ENCODE measurements around the genes SMCR8 and TVP23B.

GRCh38 chr17:17809863-17810774 lies 26.7 kb downstream of the SREBF1 start:
- PRO-cap, 2 experiments = peak in 1 of 2 experiments; most common plus-strand start chr17:17810519 (in 1)
- RAMPAGE, long total RNA, 5 experiments = no peak in any of the 5 experiments

GRCh38 chr17:17814017-17814809 lies 22.6 kb downstream of the SREBF1 start:
- PRO-cap, 2 experiments = no peak in any of the 2 experiments
- RAMPAGE, long total RNA, 5 experiments = no peak in any of the 5 experiments

DNA sequence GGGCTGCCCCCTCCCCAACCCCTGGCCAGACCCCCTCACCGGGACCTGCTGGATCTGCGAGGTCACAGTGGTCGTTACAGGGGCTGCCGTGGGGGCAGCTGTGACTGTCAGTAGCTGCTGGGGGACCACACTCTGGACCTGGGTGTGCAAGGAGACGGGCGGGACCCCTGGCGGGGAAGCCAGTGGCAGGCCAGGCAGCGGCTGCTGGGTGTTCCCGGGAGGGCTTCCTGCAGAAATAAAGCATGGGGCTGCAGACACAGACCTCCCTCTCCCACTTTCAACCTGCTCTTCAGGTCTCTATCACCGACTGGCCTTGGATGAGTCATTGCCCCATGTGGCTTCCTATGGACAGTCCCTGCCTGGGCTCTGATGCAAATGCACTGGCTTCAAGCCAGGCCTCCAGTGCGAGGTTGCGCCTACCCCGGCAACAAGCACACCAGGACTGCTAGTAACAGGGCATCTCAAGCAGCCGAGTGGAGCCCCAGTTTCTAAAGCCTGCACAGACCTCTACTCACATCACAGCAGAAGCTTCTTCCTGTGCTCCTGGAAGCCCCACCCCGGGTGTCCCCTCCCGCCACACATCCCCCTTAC lies 17.2 kb downstream of the SREBF1 start:
- PRO-cap, 2 experiments = no peak in any of the 2 experiments
- RAMPAGE, long total RNA, 5 experiments = no peak in any of the 5 experiments

DNA sequence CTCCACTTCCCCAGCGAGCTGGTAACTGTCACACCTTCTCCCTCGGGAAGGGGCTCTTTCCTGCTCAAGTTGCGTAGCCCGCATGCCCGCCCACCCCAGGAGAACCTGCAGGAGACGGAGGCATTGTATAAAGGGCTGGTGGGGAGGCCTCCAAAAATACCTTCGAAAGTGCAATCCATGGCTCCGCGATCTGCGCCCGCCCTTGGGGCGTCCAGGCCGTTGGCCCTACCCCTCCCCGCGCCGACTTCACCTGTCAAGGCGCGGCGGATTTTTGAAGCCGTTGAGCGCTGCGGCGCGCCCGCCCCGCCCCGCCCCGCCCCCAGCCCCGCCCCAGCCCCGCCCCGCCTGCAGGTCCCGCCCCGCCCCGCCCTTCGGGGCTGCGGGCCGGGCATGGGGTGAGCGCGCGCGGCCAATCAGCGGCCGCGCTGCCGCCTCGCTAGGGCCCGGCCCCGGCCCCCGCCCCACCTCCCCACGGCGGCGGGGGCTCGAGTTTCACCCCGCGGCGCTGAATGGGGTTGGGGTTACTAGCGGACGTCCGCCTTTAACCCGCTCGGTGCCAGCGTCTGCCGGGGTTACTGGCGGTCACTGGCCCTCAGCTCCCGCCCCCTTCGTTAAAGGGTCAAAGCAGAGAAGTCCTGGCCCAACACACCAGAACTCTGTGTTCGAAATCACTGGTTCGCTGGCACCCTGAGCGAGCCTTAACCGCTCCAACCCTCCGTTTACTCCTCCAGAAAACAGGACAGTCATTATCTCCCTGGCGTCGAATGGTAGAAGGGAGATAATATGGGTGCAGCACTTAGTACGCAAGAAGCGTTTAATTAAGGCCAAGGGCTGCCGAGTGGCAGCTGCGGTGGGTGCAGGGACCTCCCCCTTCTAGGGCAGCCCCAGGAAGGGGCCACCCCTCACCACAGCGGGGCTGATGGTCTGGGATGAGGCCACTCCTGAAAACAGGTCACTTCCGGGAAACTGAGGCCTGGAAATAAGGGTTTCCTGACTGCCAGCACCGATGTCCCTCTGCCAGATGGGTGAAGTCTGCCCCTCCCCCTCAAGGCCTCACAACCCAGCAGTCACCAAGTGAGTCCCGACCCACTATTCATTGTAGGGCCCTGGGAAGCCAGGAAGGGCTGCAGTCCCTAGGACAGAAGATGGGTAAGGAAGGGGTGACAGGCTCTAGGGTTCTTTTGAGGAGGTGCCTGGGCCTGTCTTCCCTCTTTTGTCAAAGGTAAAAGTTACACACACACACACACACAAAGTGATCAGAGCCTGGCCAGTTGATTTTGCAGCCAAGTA lies 13.0 kb downstream of the SREBF1 start:
- PRO-cap, 2 experiments = peak in 2 of 2 experiments; most common plus-strand start position 464 of the sequence (in 1); most common minus-strand start position 247 of the sequence (in 2)
- RAMPAGE, long total RNA, 5 experiments = start-site peak on the minus strand in 1 of 5 experiments, centred at position 254 of the sequence, 169 reads per replicate

GRCh38 chr17:17837822-17838884 lies 1.4 kb upstream of the SREBF1 start:
- PRO-cap, 2 experiments = peak in 1 of 2 experiments; most common plus-strand start chr17:17838221 (in 1); most common minus-strand start chr17:17838165 (in 1)
- RAMPAGE, long total RNA, 5 experiments = no peak in any of the 5 experiments

- PRO-cap, 2 experiments = peak in 2 of 2 experiments; most common plus-strand start chr17:18183076 (in 2); most common minus-strand start chr17:18183007 (in 1)
- RAMPAGE, long total RNA, 5 experiments = start-site peak on the plus strand in 1 of 5 experiments, at chr17:18183475-18183504 at its widest, 27 reads per replicate
Observed at GRCh38 chr17:18182789-18183555, 656 bp upstream of the ALKBH5 start.

- PRO-cap, 2 experiments = no peak in any of the 2 experiments
- RAMPAGE, long total RNA, 5 experiments = no peak in any of the 5 experiments
Observed at GRCh38 chr17:18188116-18188892, 4.7 kb downstream of the ALKBH5 start.

DNA sequence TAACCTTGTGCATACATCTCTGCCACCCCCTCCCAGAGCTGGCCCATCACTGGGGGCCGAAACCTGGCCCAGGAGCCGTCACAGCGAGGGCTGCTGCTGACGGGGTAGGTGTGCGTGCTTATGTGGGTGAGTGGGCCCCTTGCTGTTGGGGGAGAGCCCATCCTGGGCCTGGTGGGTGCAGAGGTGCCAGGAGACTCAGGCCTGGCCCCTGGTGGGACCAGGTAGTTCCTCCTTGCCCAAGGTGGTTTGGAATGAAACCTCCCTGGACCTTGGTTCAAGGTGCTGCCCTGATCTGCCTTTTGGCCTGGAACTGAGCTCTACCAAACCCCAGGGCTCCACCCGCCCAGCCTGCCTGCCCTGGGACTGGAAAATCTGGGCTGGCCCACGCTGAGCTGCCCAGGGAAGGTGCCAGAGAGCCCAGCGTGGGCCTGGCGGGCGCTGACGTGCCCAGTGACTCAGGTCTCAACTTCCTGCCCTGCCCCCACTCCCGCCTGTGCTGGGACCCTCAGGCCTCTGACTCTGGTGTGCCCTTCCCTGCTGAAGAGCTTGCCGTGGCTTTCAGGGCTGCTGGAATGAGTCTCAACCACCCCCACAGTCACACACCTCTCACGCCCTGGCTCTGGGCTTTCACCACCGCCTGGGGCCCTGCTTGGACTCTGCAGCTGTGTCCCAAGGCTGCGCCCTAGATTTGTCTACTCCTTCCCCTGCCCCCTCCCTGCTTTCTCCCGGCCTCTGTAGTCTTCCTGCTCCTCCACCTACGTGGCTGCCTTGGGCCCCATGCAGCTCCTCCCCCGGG lies 10.2 kb downstream of the LLGL1 start:
- PRO-cap, 2 experiments = no peak in any of the 2 experiments
- RAMPAGE, long total RNA, 5 experiments = no peak in any of the 5 experiments

DNA sequence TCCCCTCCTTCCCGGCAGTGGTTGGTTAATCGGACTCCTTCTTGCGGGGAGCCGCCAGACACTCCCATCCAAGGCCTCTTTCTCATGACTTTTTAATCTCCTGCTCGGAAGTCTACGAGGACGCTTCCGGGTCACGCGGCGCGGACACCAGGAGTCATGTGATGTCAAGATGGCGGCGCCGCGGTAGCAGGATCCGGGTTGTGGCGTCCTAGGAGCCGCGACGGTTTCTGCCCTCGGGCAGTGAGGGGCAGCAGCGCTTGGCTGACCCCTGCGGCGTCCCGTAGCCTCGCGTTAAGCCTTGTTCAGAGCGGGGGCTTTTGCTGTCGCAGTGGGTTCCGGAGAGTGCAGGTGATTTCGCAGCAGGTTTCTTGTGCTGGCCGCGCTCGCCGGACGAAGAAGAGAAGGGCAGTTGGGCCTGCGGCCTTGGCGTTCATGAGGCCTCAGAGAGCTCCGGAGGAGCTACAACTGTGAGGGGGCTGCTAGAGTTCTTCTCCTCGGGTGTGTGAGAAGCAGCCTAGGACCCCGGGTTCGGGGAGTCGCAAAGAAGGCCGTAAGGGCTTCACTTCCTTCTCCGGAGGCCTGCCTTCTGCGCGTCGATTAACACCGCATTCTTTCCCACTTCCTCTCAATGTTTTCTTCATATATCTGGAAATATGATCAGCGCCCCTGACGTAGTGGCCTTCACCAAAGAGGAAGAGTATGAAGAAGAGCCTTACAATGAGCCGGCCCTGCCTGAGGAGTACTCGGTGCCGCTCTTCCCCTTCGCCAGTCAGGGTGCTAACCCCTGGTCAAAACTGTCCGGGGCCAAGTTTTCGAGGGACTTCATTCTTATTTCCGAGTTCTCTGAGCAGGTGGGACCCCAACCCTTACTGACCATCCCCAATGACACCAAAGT lies at the start of gene SMCR8:
Gene SMCR8, plus strand, starts transcription at position 157 of the 895 bp plus-strand sequence.
- PRO-cap, 2 experiments = peak in 2 of 2 experiments; most common plus-strand start position 157 of the sequence (in 2)
- RAMPAGE, long total RNA, 5 experiments = start-site peak on the plus strand in 1 of 5 experiments, centred at position 160 of the sequence, 73 reads per replicate

DNA sequence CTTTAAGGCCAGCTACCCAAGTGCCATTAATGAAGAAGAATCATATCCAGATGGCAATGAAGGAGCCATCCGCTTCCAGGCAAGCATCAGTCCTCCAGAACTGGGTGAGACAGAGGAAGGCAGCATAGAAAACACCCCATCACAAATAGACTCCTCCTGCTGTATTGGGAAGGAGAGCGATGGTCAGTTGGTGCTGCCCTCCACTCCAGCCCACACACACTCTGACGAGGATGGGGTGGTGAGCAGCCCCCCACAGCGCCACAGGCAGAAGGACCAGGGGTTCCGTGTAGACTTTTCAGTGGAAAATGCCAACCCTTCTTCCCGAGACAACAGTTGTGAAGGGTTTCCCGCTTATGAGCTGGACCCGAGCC lies 2.3 kb downstream of the SMCR8 start:
- PRO-cap, 2 experiments = no peak in any of the 2 experiments
- RAMPAGE, long total RNA, 5 experiments = no peak in any of the 5 experiments

GRCh38 chr17:18780832-18781875 lies at the start of gene TVP23B:
Gene TVP23B (plus strand): TSS chr17:18781183.
- PRO-cap, 2 experiments = peak in 2 of 2 experiments; most common plus-strand start chr17:18781269 (in 1); most common minus-strand start chr17:18781078 (in 2)
- RAMPAGE, long total RNA, 5 experiments = start-site peak on the plus strand in 4 of 5 experiments, at chr17:18781160-18781305 at its widest, 46 to 793 reads per replicate

DNA sequence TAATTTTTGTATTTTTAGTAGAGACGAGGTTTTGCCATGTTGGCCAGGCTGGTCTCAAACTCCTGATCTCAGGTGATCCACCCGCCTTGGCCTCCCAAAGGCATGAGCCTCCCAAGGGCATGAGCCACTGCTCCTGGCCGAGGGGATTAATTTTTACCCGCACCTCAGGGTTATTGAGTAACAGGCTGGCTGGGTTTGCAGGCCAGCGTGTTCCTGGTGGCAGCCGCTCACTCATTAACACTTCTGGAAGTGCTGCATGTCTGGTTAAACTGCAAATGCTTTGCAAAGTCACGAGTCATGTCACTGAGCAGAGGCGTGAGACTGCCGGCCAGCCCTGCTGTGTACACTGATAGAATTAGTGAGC lies 1.1 kb upstream of the SLC5A10 start:
- PRO-cap, 2 experiments = no peak in any of the 2 experiments
- RAMPAGE, long total RNA, 5 experiments = no peak in any of the 5 experiments

GRCh38 chr17:19283962-19284578 lies 46.9 kb downstream of the EPN2 start:
- PRO-cap, 2 experiments = no peak in any of the 2 experiments
- RAMPAGE, long total RNA, 5 experiments = no peak in any of the 5 experiments

DNA sequence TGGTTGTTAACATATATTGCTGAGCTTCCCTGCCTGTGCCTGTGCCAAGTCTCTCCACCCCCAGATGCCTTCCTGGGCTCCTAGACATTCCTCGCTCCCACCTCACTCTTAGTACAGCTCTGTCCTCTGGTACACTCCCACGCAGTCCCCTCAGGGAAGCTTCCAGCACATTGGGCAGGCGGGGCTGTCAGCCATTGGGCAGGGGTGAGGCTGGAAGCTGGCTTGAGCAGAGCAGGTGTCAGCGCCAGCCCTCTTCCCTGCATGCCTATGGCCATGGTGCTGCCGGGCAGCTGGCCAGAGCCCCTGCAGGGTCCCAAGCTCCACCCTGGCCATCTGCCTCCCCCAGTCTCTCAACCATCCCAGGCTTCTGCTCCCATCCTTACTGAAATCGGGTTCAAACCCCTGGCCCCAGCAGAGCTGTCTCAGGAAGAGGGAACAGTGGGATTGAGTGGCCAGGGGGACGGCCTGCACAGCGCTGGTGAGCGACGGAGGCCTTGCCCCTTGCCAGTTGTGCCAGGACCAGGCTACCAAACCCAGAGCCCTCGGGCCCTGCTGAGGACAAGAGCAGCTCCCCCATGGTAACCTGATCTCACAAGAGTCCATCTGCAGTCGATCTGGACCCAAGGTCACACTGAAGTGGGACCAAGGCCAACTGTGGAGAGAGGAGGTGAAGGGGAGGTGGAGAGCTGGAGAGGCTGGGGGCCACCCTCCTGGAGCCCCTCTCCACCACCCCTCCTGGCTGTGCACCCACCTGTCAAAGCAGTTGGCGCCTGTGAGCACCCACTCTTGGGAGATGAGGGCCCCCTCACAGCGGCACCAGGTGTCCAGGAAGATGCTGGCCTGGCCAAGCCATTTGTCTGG lies 2.4 kb upstream of the B9D1 start:
- PRO-cap, 2 experiments = no peak in any of the 2 experiments
- RAMPAGE, long total RNA, 5 experiments = no peak in any of the 5 experiments

DNA sequence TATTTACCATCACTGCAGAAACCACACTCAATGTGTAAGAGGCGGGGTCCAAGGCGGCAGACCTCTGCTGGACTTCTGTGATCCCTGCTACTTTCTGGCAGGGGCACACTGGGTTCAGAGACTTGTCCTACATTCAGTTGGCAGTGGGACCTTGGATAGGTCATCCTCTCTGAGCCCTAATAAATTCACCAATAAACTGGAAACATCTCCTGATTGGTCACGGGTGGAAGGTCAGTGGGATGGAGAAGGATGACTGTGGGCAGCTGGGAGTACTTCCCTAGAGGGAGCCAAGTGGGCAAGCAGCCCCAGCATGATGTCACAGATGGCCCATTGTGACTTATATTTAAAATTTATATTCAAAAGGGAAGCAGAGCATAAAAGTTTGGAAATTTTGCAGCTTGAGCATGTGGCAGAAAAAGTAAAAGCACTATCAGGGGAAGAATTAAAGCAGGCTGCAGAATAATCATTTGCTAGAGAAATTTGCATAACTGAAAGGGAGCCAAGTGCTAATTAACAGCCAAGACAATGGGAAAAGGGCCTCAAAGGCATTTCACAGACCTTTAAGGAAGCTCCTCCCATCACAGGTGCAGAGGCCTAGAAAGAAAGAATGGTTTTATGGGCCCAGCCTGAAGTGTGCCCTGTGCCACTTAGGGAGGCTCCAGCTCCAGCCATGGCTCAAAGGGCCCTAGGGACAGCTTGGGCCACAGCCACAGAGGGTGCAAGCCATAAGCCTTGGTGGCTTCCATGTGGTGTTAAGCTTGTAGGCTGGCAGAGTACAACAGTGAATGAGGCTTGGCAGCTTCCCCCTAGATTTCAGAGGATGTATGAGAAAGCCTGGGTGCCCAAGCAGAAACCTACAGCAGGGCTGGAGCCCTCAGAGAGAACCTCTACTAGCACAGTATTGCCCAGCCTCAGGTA lies 49.9 kb downstream of the RNF112 start:
- PRO-cap, 2 experiments = no peak in any of the 2 experiments
- RAMPAGE, long total RNA, 5 experiments = no peak in any of the 5 experiments

- PRO-cap, 2 experiments = no peak in any of the 2 experiments
- RAMPAGE, long total RNA, 5 experiments = no peak in any of the 5 experiments
Observed at GRCh38 chr17:19539600-19540333, 6.1 kb downstream of the SLC47A1 start.

DNA sequence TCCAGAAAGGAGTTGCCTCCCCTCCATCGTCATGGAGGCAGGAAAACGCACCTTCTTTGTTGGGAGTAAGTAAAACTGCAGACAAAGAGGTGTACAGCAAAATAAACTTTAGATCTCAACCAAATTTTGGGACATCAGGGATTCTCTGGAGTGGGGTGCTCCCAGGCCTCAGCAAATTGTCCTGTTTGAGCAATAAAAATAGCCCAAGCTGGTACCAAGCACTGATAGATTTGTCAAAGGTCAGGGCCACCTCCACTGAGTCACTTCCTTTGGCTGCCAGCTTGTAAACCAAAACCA lies 1.6 kb upstream of the ALDH3A2 start:
- PRO-cap, 2 experiments = no peak in any of the 2 experiments
- RAMPAGE, long total RNA, 5 experiments = start-site peak on the minus strand in 2 of 5 experiments, centred at positions 225 to 231 of the sequence, 5 to 7 reads per replicate

DNA sequence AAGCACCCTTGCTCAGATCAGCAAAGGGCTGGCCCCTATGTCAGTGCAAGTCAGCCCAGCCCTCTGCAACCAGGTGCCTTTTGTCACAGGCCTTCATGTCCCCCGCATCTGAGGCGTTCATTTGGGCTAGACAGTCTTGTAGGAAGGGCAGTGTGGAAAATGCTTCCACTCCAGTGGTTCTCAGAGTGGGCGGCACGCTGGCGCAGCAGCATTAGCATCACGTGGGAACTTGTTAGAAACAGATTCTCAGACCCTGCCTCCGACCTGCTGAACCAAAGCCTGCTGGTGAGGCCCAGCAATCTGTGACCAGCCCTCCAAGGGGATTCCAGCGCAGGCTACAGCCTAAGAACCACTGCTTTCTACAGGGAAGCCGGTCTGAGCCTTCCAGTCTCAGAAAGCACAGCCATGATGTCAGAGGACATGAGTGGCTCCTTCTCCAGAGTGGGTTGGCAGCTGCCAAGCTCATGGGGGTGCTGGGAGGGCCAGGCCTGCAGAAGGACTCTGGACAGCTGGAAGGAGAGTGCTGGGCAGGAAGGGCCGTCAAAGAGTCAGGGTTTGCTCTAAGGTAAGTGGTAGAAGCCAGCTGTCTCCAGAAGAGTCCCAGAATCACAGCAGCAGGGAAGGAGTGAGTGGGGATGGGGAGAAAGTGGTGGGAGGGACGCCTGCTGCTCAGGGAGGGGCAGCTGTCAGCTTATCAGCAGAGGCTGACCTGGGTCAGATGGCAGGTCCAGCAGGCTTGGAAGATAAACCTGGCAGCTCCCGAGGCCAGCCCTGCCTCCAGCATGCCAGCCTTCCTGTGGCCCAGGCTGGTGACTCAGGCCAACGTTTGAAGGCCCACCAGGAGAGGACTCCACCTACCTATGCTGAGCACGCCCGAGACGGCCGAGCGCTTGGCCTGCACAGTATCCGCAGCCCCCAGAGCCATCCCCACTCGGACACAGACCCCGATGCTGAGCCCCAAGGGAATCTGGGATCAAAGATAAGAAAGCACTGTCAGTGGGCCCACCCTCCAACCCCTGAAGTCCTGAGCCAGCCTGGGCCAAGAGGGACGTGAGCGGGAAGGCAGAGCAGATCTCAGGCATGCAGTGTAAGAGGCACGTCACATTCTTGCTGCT lies 12.8 kb downstream of the SLC47A2 start:
- PRO-cap, 2 experiments = peak in 2 of 2 experiments; most common plus-strand start position 493 of the sequence (in 2); most common minus-strand start position 354 of the sequence (in 2)
- RAMPAGE, long total RNA, 5 experiments = no peak in any of the 5 experiments

GRCh38 chr17:19896958-19897616 lies 29.4 kb upstream of the ULK2 start:
- PRO-cap, 2 experiments = no peak in any of the 2 experiments
- RAMPAGE, long total RNA, 5 experiments = no peak in any of the 5 experiments

- PRO-cap, 2 experiments = no peak in any of the 2 experiments
- RAMPAGE, long total RNA, 5 experiments = no peak in any of the 5 experiments
Observed at GRCh38 chr17:19969822-19970737, 7.5 kb downstream of the AKAP10 start.